Parietal lobe (tissue), 2 donors: ENCODE measurements around a stretch of chr9.

DNA sequence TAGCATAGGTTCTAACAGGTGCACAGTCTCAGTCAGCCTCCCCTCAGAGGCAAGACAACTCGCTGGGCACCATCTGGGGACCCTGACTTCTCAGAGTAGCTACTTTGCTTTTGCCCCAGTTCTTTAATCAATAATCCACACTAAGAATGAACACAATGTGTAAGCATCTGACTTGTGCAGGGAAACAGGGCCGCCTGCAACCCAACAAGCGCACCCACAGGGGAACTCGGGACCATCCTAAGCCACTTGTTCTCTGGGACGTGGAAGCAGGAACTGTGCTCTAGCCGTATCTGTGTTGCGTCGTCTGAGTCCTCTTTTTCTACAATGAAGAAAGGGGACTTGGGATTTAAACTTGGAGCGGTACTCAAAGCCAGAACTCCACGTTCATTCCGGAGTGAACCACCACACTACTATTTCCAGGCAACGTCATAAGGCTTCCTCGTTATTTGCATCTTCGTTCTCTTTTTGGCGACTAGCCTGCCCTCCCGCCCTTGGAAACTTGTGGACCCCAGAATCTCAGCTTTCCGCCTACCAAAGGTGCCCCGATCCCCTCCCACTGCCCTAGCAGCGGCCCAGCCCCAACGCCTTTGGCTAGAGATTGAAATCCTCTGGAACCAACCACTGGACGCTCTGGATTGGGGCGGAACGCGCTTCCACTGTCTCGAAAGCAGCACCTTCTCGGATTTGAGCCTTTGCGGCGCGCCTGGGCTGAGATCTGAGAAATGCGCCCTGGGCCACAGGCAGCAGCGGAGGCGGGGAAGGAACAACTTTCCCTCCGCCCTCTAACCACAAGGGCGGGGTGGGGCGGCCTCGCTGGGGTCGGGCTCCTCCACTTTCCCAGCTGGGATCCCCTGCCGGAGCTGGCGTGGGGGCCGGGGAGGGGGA, 1.6 kb downstream of the MOB3B start:
- RAMPAGE, long total RNA, result no peak

DNA sequence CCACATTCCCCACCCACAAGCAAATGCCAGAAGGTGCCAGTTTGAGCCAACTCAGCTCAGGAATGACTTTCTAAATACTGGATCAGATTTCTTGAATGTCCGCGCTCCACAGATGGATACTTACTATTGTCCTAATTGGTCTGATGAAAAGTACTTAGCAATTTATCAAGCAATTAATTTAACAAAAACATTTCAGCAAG, 13.0 kb upstream of the MOB3B start:
- RAMPAGE, long total RNA, result no peak

DNA sequence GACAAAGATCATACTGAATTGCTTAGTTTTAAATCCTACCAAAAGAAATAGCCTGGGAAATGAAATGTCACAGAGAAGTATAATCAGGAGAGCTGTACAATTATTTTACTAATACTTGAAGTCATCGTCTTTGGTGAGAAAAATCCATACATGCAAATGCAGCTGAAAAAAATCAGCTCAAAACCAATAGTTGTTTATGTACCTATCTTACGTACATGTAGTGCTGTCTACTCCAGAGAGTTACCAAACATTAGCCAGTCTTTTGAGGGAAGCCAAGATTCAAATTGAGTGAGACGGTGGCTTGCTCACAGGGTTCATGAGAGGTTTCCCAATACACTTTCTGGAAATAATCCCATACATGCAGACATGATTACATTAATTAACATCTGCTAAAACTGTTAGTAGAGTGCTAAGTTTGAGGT, 2.3 kb downstream of the C9orf72 start:
- RAMPAGE, long total RNA, result no peak

DNA sequence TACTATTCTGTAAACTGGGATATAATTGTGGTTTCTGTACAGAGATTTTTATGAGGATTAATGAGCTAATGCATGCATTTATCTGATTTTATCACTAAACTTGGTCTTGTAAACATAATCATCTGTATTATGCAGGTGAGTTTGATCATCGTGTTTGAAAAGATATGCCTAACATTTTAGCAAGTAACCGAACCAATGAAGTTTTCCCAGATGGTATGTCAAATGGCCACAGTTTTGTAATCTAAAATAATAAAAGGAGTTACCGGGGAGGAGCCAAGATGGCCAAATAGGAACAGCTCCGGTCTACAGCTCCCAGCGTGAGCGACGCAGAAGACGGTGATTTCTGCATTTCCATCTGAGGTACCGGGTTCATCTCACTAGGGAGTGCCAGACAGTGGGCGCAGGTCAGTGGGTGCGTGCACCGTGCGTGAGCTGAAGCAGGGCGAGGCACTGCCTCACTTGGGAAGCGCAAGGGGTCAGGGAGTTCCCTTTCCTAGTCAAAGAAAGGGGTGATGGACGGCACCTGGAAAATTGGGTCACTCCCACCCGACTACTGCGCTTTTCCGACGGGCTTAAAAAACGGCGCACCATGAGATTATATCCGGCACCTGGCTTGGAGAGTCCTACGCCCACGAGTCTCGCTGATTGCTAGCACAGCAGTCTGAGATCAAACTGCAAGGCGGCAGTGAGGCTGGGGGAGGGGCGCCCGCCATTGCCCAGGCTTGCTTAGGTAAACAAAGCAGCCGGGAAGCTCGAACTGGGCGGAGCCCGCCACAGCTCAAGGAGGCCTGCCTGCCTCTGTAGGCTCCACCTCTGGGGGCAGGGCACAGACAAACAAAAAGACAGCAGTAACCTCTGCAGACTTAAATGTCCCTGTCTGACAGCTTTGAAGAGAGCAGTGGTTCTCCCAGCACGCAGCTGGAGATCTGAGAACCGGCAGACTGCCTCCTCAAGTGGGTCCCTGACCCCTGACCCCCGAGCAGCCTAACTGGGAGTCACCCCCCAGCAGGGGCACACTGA, 117.3 kb upstream of the C9orf72 start:
- RAMPAGE, long total RNA, result no peak

DNA sequence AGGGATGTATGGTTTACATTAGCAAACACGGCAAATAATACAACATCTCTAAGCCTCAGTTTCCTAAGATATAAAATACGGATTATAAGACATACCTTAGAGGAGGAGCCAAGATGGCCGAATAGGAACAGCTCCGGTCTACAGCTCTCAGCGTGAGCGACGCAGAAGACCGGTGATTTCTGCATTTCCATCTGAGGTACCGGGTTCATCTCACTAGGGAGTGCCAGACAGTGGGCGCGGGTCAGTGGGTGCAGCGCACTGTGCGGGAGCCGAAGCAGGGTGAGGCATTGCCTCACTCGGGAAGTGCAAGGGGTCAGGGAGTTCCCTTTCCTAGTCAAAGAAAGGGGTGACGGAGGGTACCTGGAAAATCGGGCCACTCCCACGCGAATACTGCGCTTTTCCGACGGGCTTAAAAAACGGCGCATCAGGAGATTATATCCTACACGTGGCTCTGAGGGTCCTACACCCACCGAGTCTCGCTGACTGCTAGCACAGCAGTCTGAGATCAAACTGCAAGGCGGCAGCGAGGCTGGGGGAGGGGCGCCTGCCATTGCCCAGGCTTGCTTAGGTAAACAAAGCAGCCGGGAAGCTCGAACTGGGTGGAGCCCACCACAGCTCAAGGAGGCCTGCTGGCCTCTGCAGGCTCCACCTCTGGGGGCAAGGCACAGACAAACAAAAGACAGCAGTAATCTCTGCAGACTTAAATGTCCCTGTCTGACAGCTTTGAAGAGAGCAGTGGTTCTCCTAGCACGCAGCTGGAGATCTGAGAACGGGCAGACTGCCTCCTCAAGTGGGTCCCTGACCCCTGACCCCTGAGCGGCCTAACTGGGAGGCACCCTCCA, 237.1 kb upstream of the LINGO2 start:
- RAMPAGE, long total RNA, result no peak

DNA sequence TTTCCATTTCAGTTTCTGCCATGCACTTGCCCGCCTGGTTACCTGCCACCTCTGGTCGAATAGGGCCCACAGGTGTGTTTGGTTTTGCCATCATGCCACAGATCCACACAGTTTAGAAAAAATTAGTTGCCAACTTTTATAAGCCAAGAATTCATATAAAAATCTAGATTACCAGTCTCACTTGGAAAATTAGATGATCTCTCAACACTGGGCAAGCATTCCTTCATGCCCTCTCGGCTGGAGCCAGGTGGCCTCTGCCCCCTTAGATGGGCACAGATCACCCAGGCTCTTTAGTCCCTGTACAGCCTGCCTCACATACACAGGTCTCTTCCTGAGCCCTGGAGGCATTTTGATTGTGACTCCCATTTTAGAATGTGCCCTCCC, 19.9 kb downstream of the ACO1 start:
- RAMPAGE, long total RNA, result no peak

DNA sequence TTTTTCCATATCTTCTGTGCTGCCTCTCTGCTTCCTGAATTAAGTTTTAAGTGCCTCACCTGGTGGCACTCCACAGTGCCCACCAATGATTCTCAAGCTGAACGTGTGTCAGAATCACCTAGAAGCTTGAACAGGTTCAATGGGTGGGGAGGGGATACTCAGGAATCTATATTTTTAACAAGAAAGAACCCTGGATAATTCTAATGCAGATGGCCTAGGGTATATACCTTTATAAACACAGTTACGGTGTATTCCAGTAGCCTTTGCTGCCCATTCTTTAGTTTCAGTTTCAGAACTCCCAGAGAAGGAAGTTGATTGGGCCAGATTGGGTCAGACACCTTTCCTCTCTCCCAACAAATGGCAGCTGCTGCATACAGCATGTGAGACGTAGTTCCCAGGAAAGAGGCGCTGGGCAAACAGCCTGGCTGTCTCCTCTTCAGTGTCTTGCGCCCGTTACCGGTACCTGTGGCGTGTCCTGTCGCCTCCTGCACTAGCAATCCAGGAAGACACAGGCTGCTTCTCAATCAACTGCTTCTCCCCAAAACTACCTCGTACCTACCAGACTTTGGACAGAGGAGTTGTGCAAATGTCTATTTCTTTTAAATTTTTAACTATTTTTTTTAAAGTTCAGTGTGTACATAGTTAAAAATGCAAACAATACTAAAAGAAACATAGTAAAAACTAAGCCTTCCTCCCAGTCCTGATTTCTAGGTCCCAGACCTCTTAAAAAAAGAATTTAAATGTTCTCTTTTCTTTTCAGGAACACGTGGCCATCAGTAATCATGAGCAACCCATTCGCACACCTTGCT, 20.5 kb downstream of the ACO1 start:
- RAMPAGE, long total RNA, result no peak

DNA sequence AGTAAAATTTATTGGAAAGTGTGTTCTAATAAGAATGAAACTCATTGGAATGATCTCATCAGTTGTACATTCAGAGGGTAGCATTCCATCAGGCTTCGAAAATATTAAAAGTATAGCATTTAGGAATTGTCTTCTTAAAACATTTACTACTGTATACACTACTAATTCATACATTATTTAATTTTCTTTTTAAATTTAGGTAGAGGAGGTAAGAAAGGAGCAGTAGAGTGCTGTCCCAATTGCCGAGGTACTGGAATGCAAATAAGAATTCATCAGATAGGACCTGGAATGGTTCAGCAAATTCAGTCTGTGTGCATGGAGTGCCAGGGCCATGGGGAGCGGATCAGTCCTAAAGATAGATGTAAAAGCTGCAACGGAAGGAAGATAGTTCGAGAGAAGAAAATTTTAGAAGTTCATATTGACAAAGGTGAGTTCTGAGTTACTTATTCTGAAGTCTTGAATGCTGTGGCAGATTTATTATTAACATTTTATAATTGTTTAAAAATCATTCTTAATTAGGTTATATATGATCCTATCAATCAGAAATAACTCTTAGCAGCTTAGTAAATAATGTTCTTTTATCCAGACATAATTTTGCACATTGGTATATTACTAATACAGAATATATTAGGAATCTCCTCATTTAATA, 5.3 kb downstream of the DNAJA1 start:
- RAMPAGE, long total RNA, result no peak

DNA sequence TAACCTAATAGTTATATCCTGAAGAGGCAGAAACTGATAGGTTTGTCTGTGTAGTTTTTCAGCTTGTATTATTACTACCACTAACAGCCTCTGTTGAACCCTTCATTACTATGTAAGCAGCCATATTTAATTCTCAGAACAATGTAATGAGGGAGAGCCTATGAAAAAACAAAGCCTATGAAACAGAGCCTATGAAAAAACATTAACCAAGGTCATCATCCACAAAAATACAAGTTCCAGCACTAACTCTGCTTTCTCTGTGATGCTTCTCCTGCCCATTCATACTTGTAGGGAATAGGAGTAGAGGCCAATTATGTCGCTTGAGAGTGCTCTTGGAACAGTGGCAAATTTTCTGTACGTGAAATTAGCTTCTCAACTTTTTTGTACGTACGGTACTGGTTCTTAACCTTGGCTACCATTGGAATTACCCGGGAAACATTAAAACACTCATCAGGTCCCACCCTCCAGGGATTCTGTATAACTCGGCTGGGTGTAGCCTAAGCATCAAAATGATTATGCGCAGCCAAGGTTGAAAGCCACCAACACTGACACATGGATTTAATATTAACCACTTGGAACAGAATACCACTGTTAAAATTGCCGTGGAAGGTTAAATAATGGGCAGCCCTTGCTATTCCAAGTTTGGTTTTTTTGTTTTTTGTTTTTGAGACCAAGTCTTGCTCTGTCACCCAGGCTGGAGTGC, 17.3 kb downstream of the DNAJA1 start:
- RAMPAGE, long total RNA, result no peak

DNA sequence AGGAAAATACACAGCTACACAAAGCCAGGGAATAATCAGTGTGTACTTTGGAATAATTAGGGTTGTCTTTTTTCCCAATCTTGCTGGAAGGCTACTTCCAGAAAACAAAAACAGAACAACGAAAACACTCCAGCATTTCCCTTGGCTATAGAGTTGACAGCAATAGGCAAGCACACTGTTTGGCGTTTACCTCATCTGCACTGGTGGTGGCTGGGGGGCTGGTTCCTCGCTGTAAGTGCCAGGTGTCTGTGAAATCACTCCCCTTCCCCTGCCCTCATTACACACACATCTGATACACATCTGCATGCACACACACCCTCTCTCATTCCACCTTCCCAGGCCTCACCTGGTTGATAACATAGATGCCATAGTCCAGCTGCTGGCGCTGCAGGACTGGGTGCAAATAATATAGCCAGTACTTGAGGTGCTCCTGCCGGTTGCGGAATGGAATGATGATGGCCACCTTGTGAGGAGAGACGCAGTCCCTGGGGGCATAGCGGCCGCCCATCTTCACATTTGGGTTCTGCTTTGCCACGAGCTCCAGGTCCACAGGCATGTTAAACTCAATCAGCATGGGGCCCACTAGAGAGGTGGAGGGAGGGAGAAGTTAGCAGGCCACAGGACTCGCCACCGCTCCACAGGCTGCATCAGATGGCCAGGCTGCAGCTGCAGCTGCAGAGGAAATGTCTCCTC, 32.1 kb downstream of the B4GALT1 start:
- RAMPAGE, long total RNA, result no peak

DNA sequence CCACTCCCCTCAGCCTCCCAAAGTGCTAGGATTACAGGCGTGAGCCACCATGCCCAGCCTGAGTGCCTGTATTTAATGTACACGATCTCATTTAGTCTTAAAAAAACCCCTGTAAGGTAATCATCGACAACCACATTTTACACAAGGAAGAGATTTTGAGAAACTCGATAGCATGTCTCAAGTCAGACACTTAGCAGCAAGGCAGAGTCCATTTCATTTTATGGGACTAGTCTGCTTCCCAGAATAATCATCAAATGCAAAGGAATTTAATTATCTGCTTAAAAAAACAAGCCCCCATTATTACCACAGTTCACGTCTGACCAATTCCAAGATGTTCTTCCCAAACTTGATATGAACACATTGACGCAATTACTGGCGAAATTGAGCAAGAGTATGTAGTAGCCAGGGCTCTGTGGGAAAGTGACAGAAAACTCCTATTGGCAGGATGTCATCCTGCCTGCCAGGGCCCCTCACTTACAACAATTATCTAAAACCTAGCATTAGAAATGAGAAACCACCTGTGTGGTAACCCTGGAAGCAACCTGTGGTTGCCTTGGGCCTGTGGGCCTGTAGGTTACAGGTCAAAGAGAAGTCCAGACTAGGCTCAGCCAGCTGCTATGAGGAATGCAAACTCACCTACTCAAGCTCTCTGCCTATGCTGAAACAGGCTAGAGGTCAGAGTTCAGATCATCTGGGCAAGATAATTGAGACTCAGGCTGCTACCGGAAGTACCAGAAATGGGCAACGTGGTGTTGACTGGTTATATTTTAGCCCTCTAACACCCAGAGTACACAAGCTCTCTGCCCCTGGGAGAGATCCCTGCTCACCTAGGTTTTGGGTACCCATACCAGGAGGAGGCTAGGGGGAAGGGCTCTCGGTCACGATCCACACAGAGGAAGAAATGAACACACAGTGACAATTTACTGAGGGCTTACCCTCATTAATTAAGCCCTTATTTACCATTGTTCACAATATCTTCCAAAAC, 1.6 kb downstream of the B4GALT1 start:
- RAMPAGE, long total RNA, result no peak

GRCh38 chr9:33227002-33227212, 13.1 kb upstream of the SPINK4 start:
- RAMPAGE, long total RNA, result no peak

DNA sequence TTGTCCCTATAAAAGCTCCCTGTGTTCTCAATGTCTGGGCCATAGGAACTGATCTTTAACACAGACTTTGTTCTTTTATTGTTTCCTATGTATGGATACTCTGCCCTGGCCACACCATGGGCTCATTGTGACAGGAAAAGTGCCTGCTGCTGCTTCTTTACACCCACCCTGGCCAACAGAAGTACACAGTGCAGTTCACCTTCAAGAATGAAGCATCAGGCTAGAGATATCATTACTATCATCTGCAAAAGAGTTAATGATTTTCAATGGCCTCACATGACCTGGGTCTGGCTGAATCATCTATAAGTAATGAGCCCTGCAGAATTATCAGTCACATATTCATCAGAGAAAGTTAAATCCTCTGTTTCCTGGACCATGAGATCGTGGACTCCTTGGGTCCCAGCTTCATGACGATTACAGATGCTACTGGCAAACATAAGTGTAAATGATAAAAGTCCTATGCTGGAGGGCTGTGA, 8.3 kb downstream of the BAG1 start:
- RAMPAGE, long total RNA, result no peak

- RAMPAGE, long total RNA, result no peak
Measured at GRCh38 chr9:33260113-33260942, 4.2 kb downstream of the BAG1 start.

GRCh38 chr9:33263558-33264570, 644 bp downstream of the BAG1 start:
- RAMPAGE, long total RNA, result no peak

DNA sequence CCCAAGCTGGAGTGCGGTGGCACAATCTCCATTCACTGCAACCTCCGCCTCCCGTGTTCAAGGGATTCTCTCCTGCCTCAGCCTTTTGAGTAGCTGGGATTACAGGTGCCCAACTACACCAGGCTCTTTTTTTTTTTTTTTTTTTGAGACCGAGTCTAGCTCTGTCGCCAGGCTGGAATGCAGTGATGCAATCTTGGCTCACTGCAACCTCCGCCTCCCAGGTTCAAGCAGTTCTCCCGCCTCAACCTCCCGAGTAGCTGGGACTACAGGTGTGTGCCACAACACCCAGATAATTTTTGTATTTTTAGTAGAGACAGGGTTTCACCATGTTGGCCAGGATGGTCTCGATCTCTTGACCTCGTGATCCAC, 20.0 kb downstream of the AQP7 start:
- RAMPAGE, long total RNA, result no peak

GRCh38 chr9:33391052-33391986, 11.0 kb downstream of the AQP7 start:
- RAMPAGE, long total RNA, result no peak

DNA sequence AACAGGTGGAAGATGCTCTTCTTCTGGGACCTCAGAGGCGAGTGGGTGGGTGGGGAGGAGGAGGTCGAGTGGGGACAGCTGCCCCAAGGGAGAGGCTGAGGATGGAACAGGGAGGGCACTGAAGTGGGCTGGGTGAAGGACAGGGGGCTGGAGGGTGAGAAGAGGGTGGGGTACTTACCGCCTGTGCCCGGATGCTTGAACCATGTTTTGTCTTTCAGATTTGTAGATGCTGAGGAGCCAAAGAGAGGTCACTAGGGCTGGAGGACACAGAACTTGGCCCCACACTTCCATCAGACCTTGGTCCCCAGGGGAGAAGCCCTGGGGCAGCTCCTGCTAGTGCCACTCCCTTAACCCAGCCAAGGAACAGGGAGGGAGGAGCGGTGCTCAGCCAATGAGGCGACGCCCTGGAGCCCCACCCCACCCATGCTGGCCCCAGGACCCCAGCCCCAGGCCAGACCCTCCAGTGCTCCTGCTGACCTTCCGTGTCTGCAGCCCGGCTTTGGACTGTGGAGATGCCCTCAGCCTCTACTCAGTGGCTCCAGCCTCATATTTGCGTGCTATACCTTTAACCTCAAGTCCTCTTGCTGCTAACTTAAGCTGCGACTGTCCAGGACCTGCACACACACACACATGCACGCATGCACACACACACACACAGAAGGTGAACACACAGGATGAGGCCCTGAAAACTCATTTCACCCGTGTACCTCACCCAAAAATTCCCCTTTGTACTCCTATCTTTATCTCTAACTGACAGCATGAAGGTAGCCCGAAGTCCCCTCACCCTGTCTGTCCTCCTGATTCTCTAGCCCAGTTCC, 1.1 kb downstream of the AQP7 start:
- RAMPAGE, long total RNA, result no peak

GRCh38 chr9:33437031-33437470, 10.3 kb downstream of the AQP3 start:
- RAMPAGE, long total RNA, result no peak

GRCh38 chr9:33446258-33447334, 797 bp downstream of the AQP3 start:
- RAMPAGE, long total RNA, result no peak